Diencephalon (tissue), 2 donors: ENCODE data around the gene MAP2K5.

DNA sequence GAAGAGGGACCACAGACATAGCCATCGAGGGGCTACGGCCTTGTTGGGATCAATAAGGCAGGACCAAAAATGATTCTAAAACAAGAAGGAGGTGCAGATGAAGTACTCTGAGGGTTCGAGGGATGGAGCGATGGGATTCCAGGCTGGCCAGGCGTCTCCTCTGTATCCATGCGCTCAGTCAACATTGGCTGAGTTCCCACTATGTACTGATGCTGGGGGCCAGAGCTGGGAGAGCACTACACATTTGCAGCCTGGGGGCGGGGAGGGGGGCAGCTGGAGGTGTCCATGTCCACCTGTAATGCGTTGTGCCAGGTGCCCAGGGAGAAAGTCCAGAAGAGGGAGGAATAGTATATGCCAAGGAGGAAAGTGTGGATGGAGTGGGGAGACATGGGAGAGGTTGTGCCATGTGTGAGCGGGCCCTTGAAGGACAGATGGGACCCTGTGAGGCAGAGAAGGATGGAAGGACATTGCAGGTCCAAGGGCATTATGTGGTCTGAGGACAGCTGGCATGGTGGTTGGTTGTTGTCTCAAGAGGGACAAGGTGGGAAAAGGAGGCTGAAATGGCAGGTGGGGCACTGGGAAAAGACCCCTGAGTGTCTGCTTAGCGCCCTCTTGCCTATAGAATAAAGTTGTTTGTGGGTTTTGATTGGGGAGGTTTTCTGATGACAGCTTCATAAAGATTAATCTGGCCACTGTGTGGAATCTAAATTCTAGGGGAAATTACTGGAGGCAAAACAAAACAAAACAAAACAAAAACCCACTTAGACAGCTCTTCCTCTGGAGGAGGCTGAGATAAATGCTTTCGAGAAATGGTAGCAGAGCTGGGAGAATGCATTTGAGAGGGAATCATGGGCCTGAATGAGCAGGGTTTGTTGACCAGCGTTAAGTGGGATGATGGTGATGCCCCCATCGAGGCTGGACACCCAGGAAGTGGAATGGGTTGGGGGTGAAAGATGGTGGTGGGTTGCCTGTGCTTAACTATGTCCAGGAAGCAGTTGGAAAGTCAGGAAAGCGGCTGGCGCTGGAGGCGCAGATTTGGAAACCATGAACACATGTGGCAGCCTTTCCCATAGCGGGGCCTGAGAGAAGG lies 81.1 kb downstream of the AAGAB start:
- RAMPAGE, long total RNA, result no peak

DNA sequence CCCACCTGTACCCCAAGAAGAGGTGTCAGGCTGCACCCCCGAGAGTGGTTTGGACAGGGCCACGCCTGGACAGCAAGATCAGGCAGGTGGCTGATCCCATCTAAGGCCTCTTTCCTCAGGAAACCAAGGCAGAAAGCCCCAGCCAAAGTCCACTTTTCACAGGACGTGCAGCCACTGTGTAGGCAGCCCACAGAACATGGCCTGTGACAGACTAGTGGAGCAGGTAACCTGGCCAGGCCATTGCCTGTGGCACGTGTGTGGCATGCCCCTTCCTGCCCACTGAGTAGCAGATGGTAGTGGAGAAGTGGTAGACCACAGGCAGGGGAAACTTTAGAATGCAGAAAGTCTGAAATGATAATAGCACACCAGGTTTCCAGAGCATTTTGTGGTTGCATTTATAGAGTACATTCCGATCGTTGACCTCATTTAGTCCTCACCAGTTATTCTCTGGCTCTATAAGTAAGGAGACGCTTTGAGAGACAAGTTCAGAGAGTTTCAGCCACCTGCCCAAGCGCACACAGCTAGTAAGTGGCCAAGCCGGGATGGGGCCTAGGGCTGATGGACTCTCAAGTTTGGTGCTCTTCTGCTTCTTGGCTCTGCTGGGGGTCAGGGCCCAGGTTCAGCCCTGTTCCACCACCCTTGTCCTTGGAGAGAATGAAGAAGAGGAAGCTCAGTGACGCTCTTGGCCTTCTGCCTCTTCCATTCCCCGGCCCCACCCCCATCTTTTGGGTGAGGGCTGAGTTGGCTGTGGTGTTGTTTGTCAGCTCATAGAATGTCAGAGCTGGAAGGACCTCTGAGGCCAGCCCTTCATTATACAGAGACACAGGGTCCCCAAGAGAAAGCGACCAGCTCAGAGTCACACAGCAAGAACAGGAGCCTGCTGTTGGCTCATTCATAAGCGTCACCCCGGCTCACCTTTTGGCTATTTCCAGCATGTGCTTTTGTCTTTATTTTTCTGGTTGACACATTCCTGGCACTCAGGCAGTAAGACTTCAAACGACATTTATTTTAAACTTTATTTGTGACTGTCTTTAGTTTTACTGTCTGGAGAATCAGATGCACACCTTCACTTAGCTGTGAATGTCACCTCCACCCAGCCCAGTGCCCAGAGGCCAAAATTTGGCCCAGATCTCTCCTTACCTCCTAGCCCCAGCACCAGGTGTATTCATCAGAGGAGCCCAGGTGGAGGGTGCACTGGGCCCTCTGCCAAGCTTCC lies 68.4 kb downstream of the AAGAB start:
- RAMPAGE, long total RNA, result no peak

- RAMPAGE, long total RNA, result no peak
Measured at GRCh38 chr15:67189231-67190109, 65.0 kb downstream of the AAGAB start.

DNA sequence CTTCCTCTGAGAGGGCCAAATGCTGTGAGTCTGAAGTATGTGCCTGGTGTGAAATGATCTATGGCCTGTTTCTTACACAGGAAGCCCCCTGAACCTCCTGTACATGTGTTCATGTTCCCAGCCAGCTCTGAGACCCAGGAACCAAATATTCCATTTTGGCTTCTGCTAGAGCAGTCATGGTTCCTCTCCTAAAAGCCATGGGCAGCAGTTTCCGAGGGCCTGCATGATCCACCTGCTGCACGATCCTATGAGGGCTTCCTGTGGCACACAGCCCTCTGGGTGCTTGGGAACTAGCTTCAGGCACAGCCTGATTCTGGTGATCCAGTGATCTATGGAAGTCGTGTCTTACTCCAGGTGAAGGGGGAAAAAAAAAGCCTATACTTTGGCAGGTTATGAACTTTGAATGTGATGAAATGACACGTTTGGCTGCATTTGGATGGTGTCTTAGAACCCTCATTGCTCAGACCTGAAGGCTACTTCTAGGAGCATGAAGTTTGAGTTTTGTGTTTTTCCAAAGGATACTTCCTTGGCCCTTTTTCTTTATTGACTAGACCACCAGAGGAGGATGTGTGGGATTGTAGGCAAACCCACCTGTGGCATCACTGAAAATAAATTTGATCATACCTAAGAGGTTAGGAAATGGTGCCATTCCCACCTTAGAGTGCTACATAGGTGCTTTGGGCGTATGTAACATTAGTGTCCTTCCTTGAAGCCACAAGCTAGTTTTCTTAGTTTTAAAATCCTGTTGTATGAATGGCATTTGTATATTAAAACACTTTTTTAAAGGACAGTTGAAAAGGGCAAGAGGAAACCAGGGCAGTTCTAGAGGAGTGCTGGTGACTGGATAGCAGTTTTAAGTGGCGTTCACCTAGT lies 61.8 kb downstream of the AAGAB start:
- RAMPAGE, long total RNA, result no peak

- RAMPAGE, long total RNA, result no peak
Measured at GRCh38 chr15:67542502-67543651, at the start of gene MAP2K5. TSS of gene MAP2K5 (plus strand) at chr15:67542703.

- RAMPAGE, long total RNA, result no peak
Measured at GRCh38 chr15:67571587-67572031, 29.1 kb downstream of the MAP2K5 start.

DNA sequence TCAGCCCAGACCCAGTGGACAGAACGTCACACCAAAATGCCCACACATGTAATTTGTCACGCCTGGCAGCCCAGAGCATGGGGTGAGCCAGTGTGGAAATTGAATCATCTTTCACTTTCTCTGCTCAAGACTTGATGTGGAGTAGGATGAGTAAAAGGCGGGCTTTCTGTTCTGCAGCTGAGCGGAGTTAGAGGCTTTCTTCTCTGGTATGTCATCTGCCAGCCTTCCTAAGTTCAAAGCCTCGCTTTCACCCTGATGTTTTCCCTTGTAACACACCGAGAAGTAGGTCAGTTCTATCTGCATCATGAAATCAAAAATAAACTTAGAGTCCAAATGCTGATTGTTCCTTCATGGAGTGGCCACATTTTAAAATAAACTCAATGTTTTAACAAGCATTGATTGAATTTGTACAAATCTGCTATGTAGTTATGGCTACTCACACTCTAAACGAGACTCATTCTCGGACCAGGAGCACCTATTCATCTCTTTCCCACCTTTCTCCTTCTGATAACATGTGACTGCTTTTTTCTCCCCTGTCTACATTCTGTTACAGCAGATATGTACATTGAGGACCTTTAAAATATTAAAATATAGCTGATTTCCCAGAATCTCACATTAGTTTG lies 62.3 kb upstream of the SKOR1 start:
- RAMPAGE, long total RNA, result no peak

DNA sequence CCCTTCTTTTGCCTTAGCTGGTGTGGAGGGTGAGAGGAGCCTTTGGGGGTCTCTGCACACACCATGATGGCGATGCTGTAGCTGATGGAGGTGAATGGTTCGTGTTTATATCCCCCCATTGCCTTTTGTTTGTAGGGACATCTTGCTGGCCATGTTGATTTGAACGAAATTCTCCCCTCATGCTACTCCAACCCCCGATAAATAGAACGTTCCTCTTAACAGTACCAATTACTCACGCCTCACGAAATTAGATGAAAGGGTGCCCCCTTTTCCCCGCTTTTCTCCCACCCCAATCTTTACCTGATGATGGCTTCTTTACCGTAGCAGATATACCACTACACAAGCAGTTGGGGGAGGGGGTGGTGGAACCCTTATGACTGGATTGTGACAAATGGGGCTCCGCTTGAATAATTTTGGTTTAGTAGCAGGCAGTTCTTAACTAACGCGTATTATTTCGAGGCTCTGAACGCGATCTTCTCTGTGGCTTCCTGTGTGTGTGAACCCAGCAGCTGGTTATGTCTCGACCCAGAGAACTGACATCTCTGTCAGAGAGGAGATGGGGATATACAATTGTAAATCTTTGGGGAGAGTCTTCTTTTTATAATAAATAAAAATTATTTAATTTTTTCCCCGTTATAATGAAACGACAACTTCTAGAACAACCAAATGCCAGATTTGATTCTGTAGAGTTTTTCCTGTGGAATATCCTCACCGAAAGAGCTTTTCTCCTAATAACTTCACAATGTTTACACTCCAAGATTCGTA lies 1.2 kb downstream of the PIAS1 start:
- RAMPAGE, long total RNA, result no peak

DNA sequence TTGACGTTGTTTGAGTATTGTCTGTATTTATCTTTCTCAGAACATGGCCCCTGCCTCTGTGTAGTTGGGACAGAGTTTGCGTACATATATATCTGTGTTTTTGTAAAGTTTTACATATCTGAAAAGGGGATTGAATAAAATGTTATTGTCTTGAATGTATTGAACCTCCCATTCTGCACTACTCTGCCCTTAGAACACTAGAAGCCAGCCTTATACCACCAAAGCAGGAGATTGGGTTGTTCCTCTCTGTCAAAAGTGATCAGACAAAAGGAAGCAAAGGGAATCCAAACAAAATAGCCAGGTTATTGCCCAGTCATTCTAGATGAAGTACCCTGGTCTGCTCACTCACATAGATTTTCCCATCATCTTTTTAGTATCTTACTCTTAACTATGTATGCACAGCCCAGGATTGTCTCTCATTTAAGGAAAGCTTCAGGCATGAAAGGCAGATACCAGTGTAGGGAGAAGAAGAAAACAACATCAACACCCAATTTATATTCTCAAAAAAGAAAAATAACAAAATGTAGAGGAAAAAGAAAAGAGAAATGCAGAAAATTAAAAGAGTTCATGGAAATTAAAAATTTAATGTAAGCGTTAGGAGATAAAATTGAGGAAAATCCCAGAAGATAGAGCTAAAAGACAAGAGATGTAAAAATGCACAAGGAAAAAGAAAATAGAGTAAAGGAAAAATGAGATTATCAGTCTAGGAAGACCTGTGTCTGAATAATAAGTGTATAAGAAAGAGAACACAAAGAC lies 27.1 kb downstream of the PIAS1 start:
- RAMPAGE, long total RNA, result no peak

DNA sequence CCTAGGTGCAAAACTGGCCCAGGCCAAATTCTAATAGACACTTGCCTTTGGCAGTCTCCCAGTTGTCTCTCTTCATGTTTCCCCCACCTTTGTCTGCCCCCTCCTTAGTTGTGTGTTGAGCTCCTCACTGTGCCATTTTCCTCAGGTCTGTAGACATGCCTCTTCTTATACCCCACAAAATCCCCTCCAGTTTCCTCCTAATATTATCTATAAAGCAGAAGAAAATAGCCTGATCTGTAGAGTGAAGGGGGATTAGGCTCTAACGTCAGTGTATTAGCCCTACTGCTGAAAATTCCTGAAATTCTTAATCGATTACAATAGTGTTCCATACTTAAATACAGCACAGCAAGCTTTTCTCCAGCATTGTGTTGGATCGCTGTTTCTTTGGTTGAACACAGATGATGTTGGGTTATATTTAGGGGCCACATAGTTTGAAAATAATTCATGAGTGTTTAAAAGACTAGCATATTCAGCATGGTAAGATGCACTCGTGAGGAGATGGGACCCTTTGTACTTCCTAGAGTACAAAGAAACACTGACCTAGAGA lies 52.5 kb downstream of the PIAS1 start:
- RAMPAGE, long total RNA, result no peak

DNA sequence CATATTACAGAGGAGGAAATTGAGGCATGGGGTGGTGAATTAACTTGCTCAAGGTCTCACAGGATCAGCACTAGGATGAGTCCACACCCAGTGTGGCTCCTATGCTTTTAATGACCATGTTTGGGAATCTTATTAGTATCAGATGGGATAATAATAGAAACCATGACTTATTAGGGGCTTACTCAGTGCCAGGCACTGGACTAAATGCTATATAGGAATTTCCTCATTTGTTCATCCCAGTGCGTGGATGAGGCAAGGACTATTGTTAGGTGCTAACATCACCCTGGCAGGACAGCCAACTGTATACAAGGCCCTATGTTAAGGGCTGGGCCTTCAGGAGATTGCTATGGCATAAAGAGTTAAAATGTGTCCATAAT lies 4.8 kb upstream of the FEM1B start:
- RAMPAGE, long total RNA, result no peak

- RAMPAGE, long total RNA, result no peak
Measured at GRCh38 chr15:68275029-68275875, 2.3 kb upstream of the FEM1B start.

- RAMPAGE, long total RNA, result no peak
Measured at GRCh38 chr15:68290485-68291118, 13.1 kb downstream of the FEM1B start.

GRCh38 chr15:68517273-68517940 lies 61.4 kb upstream of the CORO2B start:
- RAMPAGE, long total RNA, result no peak

DNA sequence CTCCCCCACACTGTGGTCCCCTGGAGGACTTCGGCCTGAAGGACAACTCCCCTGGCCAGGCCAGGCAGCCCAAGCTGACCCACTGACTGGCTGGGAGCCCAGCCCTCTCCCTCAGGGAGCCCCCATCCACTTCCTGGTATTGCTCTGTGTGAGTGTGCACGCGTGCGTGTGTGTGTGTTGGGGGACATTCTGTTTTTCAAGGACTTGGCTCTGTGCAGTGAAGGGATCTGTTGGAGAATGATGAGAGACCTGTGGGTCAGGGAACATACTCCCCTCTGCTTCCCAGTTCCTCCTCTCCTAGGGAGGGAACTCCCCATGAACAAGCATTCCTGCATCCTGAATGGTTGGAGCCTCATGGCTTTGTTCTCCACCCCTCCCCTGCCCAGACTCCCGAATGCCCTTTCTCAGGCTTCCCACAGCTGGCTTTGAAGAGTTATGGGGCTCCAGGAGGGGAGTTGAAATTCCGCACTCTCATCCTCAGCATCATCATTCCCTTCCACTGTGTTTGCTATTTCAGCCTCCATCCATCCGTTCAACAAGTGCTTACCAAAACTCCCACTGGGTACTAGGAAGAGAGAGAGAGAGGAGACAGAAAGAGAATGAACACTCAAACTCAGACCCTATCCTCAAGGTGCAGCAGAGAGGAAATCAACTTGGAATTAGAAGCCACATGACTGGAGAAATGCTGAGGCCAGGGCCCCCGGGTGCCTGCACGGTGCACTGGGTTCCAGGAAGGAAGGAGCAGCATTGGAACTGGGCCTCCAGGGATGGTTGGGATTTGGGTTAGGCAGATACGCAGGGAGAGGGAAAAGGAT lies 29.8 kb downstream of the CORO2B start:
- RAMPAGE, long total RNA, result no peak

DNA sequence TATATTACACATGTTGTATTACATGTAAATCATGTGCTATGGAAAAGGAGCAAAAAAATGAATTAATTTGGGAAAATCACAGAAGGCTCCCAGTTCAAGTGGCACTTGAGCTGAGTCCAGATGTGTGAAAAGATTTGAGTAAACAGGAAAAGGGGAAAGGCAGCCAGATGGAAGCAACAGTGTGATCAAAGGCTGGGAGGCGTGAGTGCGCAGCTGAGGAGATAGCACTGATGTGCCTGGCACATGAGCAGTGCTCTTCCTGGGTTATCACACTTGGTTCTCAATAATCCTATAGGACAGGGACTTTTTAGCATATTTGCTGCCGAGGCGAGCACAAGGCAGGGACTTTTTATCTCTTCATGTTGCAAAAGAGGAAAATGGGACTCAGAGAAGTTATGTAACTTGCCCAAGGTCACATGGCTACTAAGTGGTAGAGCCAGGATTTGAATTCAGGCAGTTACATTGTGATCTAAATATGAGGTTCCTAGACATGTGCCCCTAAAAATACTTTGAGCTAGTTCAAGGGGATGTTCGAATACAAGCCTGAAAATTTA lies 39.6 kb downstream of the CORO2B start:
- RAMPAGE, long total RNA, result no peak

DNA sequence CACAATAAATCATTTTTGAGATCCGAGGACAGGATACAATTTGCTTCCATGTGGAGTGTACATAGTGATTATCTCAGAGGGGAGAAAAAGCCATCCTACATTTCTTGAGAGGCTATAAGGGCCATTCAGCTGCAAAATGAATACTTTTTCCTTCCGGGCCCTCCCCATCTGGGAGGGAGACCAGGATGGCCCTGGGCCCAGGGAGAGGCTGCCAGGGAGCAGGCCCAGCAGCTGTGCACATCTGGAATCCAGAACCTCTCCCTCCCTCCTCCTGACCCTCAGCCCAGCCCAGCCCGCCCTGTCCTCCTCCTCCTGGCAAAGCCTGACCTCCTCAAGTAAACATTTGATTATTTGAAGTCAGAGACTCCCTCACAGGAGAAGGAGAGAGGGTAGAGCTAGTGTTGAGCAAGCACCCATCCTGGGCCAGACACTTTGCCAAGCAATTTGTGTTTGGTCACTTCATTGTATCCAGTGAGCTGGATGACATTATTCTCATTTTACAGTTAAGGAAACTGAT lies 59.2 kb downstream of the CORO2B start:
- RAMPAGE, long total RNA, result no peak

DNA sequence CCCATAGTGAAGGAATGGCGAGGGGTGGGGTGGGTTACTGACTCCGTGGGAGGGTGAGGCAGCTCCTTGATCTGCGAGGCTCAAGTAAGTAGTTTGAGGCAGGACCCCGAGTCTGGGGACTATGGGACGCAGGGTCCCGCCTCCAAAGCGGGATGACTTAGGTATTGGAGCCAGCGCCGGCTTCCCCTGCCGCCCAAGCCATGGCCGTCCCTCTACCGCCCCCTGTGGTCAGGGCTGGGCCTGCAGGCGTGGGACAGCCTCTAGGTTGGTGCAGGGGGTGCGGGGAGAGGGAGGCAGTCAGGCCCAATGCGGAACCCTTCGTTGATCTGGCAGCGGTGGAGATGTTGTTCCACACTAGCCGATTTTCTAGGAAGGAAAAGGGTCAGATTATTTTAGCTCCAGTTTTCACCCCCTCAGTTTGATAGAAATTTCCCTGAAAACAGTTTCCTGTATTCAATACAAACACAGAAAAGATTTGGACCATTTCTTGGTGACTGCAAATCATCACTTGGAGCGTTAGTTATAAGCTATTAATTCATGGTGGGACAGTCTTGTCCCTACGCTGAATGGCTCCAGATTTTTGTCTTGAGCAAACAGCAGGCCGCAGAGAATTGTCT lies 72.4 kb downstream of the CORO2B start:
- RAMPAGE, long total RNA, result no peak

DNA sequence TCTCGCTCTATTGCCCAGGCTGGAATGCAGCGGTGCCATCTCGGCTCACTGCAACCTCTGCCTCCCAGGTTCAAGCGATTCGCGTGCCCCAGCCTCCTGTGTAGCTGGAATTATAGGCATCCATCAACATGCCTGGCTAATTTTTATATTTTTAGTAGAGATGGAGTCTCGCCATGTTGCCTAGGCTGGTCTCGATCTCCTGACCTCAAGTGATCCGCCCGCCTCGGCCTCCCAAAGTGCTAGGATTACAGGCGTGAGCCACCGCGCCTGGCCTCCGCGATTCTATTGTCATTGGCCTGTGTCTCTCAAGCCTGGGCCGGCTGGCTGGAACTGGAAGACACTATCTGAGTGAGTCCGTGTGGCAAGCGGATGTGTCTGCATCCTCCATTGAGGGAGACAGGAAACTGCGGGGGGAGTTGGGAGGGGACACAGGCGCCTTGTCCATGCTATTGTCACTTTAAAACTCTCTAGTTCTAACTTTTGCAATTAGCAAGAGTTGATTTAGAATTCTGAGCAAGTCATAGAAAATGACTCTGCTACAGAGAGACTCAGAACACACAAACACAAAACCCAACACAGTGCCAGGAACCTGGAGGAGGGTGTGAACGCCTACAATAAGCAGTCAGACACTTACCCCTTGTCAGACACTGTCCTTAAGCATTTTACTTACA lies 38.9 kb downstream of the ANP32A start:
- RAMPAGE, long total RNA, result no peak

DNA sequence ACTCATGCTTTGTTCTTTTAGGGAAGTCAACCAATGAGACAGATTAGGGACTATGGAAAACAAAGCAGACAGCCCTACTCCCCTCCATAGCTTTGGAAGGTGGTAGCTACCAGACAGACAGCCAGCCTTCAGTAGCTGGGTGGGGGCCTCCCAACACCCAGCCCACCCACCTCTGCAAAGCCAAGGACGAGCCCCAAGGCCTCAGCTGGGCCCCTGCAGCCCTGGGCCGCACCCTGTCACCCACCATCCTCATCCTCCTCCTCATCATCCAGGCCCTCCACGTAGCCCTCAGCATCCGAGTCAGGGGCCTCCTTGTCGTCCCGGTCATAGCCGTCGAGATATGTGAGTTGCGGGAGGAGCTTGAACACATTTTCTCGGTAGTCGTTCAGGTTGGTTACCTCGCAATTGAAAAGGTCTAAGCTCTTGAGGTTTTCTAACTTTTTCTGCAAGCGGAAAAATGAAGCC lies 36.5 kb downstream of the ANP32A start:
- RAMPAGE, long total RNA, result no peak